ENCODE measurements around the gene FOXA1.

DNA sequence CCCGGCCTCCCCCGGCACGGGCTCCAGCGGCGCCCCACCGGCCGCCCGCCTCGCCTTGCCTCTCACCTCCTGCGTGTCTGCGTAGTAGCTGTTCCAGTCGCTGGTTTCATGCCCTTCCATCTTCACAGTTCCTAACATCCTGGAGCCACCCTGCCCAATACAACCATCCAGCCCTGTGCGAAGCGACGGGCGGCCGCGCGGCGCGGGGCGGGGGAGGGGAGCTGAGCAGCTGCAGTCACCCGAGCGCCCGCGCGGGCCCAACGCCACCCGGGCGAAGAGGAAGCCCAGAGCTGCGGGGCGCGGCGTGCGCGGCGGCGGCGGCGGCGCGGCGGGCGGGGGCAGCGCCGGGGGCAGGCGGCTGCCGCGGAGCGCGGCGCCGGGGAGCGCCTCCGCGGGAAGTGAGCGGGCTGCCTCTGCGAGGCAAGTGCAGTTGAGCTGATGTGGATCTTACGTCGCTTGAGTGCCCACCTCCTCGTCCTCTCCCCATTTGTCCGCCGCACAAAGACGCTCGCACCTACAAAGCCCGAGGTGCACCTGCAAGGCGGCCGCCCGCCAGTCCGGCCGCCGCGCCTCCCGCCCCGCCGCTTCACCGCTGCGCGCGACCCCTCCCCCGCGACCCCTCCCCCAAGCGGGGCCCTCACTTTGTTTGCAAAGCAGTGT is at the start of gene FOXA1:
TSS of gene FOXA1 (minus strand) at position 415 of the 660 bp plus-strand sequence.
- PRO-cap = bidirectional peak, plus-strand start at position 287 of the sequence, minus-strand start at position 276 of the sequence
CAGE:
- cytosol, long polyA minus RNA = no peak
- cytosol, long polyA plus RNA = no peak
- long polyA plus RNA = no peak
- nucleus, long polyA minus RNA = no peak
- nucleus, long polyA plus RNA = no peak

DNA sequence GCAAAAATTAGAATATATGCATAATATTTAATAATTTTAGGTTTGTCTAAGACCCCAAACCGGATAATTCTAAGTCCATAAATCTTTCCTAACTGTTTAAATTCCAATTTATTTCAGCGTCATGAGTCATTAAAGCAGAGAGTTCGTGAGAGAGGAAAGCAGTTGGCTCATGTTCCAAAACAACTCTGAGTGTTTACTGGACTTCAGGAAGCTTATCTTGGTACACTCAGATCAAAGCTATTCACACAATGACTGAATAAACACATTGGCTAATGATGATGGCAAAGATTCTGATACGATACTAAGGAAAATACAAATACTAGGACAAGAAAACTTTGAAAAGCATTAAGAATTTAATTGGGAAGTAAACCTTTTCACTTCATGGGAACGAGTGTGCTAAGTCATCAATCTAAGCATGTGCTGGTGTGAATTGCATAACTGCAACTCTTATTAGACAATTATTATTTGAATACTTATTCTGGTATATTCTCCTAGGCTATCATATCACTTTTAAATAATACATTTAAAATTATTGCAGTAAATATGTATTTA is 34.8 kb upstream of the CLEC14A start:
- PRO-cap = bidirectional peak, plus-strand start at position 372 of the sequence, minus-strand start at position 187 of the sequence; unidirectional peak, plus-strand start at position 372 of the sequence
CAGE:
- cytosol, long polyA minus RNA = no peak
- cytosol, long polyA plus RNA = no peak
- long polyA plus RNA = no peak
- nucleus, long polyA minus RNA = no peak
- nucleus, long polyA plus RNA = no peak

- PRO-cap = no peak
CAGE:
- cytosol, long polyA minus RNA = no peak
- cytosol, long polyA plus RNA = no peak
- long polyA plus RNA = no peak
- nucleus, long polyA minus RNA = no peak
- nucleus, long polyA plus RNA = no peak
Observed at GRCh38 chr14:38932347-38932803, 170.7 kb downstream of the SEC23A start.

DNA sequence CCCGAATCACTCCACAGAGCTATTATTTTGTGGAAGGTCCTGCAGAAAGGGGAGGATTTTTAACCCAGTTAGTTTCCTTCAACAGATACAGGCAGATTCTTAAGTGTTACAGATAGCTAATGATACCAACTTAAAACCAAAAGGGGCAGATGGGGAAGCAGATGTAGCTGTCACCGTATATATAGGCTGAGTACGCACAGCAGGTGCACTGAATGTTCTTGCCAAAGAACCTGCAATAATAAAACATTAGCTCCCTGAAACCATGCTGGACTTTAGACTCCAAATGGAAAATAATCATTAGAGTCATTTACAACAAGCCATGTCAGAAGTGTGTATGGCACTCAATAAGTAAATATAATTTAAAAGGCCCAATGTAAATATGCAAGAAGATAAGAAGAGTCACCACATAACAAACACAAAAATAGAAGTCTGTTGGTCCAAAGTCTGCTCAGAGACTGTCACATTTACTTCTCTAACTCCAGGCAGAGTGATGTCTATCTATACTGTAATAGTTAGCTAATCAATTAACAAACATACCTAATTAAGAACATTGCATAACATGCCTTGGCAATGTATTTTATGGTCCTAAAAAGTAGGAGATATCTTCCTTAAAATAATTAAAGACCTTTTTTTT is 78.9 kb downstream of the SEC23A start:
- PRO-cap = no peak
CAGE:
- cytosol, long polyA minus RNA = no peak
- cytosol, long polyA plus RNA = no peak
- long polyA plus RNA = no peak
- nucleus, long polyA minus RNA = no peak
- nucleus, long polyA plus RNA = no peak

DNA sequence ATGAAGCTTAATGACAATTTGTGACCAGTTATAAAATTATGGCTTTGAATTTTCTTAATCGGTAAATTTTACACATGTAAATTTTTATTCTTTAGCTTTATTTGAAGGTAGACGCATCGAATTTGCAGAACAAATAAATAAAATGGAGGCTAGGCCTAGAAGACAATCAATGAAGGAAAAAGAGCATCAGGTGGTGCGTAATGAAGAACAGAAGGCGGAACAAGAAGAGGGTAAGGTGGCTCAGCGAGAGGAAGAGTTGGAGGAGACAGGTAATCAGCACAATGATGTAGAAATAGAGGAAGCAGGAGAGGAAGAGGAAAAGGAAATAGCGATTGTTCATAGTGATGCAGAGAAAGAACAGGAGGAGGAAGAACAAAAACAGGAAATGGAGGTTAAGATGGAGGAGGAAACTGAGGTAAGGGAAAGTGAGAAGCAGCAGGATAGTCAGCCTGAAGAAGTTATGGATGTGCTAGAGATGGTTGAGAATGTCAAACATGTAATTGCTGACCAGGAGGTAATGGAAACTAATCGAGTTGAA is 5.4 kb downstream of the PNN start:
- PRO-cap = unidirectional peak, plus-strand start at position 301 of the sequence; unidirectional peak, plus-strand start at position 352 of the sequence
CAGE:
- cytosol, long polyA minus RNA = start-site peak on the plus strand centred at position 254 of the sequence, 296 bp wide, 219 reads; start-site peak on the minus strand centred at position 338 of the sequence, 75 bp wide, 6 reads
- cytosol, long polyA plus RNA = start-site peak on the plus strand centred at position 250 of the sequence, 280 bp wide, 238 and 442 reads in 2 replicates
- long polyA plus RNA = start-site peak on the plus strand centred at position 251 of the sequence, 291 bp wide, 1,048 and 1,374 reads in 2 replicates
- nucleus, long polyA minus RNA = start-site peak on the plus strand centred at position 177 of the sequence, 147 bp wide, 152 reads; start-site peak on the minus strand centred at position 238 of the sequence, 15 bp wide, 5 reads
- nucleus, long polyA plus RNA = no peak

- PRO-cap = no peak
CAGE:
- cytosol, long polyA minus RNA = no peak
- cytosol, long polyA plus RNA = no peak
- long polyA plus RNA = no peak
- nucleus, long polyA minus RNA = no peak
- nucleus, long polyA plus RNA = no peak
Observed at GRCh38 chr14:39228816-39229616, 4.7 kb upstream of the MIA2 start.

- PRO-cap = no peak
CAGE:
- cytosol, long polyA minus RNA = no peak
- cytosol, long polyA plus RNA = no peak
- long polyA plus RNA = no peak
- nucleus, long polyA minus RNA = no peak
- nucleus, long polyA plus RNA = no peak
Observed at GRCh38 chr14:39489225-39489841, 57.1 kb upstream of the FBXO33 start.

GRCh38 chr14:40347577-40348814 is 915.8 kb upstream of the FBXO33 start:
- PRO-cap = no peak
CAGE:
- cytosol, long polyA minus RNA = no peak
- cytosol, long polyA plus RNA = no peak
- long polyA plus RNA = no peak
- nucleus, long polyA minus RNA = no peak
- nucleus, long polyA plus RNA = no peak

DNA sequence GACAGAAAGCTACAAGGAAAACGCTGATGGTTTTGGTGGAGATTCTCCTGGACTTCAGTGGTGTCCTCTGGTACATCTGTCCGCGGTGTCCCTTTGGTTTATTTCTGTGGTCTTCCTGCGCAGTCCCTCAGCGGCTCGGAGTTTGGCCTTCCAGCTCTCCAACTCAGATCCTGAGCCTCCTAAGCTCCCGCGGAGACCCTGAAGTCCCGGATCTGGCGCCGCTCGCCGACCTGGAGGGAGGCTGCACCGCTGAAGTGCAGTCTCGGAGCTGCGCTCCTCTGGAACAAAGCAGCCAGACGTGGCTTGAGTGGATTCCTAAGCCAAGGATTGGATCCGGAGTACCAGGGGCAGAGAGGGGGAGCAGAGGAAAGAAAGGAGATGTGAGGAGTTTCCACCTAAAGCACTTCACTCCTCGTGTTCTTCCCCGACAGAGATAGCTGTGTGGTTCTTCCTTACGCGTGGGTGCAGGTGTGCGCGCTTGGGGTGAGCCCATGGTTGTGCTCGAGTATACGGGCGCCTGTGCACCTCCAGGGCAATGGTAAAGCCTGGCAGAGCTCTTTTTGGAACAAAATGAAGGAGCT is 1.4 kb upstream of the LRFN5 start:
- PRO-cap = no peak
CAGE:
- cytosol, long polyA minus RNA = no peak
- cytosol, long polyA plus RNA = no peak
- long polyA plus RNA = no peak
- nucleus, long polyA minus RNA = no peak
- nucleus, long polyA plus RNA = no peak

- PRO-cap = no peak
CAGE:
- cytosol, long polyA minus RNA = no peak
- cytosol, long polyA plus RNA = no peak
- long polyA plus RNA = no peak
- nucleus, long polyA minus RNA = no peak
- nucleus, long polyA plus RNA = no peak
Observed at GRCh38 chr14:44193012-44193438, 314.1 kb downstream of the FSCB start.

DNA sequence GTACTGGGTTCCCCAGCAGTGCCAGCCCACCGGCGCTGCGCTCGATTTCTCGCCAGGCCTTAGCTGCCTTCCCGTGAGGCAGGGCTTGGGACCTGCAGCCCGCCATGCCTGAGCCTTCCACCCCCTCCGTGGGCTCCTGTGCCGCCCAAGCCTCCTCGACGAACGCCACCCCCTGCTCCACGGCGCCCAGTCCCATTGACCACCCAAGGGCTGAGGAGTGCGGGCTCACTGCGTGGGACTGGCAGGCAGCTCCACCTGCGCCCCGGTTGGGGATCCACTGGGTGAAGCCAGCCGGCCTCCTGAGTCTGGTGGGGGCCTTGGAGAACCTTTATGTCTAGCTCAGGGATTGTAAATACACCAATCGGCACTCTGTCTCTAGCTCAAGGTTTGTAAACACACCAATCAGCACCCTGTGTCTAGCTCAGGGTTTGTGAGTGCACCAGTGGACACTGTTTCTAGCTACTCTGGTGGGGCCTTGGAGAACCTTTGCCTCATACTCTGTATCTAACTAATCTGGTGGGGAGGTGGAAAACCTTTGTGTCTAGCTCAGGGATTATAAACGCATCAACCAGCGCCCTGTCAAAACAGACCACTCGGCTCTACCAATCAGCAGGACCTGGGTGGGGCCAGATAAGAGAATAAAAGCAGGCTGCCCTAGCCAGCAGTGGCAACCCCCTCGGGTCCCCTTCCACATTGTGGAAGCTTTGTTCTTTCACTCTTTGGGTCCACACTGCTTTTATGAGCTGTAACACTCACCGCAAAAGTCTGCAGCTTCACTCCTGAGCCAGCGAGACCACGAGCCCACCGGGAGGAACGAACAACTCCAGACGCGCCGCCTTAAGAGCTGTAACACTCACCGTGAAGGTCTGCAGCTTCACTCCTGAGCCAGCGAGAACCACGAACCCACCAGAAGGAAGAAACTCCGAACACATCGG is 121.9 kb downstream of the FSCB start:
- PRO-cap = no peak
CAGE:
- cytosol, long polyA minus RNA = no peak
- cytosol, long polyA plus RNA = no peak
- long polyA plus RNA = no peak
- nucleus, long polyA minus RNA = no peak
- nucleus, long polyA plus RNA = no peak

- PRO-cap = no peak
CAGE:
- cytosol, long polyA minus RNA = no peak
- cytosol, long polyA plus RNA = no peak
- long polyA plus RNA = no peak
- nucleus, long polyA minus RNA = no peak
- nucleus, long polyA plus RNA = no peak
Observed at GRCh38 chr14:44963478-44964463, 1.8 kb downstream of the TOGARAM1 start.

DNA sequence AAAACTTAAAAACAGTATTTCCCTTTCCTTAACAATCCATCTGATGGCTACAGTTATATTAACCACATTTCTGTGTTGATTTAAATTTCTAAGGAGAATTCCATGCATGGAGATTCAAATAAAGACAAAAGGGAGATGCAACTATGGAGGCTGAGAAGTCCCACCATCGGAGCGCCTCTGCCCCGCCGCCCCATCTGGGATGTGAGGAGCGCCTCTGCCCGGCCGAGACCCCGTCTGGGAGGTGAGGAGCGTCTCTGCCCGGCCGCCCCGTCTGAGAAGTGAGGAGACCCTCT is 135.8 kb upstream of the MIS18BP1 start:
- PRO-cap = no peak
CAGE:
- cytosol, long polyA minus RNA = no peak
- cytosol, long polyA plus RNA = no peak
- long polyA plus RNA = no peak
- nucleus, long polyA minus RNA = no peak
- nucleus, long polyA plus RNA = no peak

GRCh38 chr14:48260253-48261217 is 585.1 kb upstream of the MDGA2 start:
- PRO-cap = no peak
CAGE:
- cytosol, long polyA minus RNA = no peak
- cytosol, long polyA plus RNA = no peak
- long polyA plus RNA = no peak
- nucleus, long polyA minus RNA = no peak
- nucleus, long polyA plus RNA = no peak

GRCh38 chr14:48607214-48607574 is 931.8 kb upstream of the MDGA2 start:
- PRO-cap = no peak
CAGE:
- cytosol, long polyA minus RNA = no peak
- cytosol, long polyA plus RNA = no peak
- long polyA plus RNA = no peak
- nucleus, long polyA minus RNA = no peak
- nucleus, long polyA plus RNA = no peak

GRCh38 chr14:49574493-49574794 is 11.7 kb downstream of the RPS29 start:
- PRO-cap = no peak
CAGE:
- cytosol, long polyA minus RNA = no peak
- cytosol, long polyA plus RNA = no peak
- long polyA plus RNA = no peak
- nucleus, long polyA minus RNA = no peak
- nucleus, long polyA plus RNA = no peak

DNA sequence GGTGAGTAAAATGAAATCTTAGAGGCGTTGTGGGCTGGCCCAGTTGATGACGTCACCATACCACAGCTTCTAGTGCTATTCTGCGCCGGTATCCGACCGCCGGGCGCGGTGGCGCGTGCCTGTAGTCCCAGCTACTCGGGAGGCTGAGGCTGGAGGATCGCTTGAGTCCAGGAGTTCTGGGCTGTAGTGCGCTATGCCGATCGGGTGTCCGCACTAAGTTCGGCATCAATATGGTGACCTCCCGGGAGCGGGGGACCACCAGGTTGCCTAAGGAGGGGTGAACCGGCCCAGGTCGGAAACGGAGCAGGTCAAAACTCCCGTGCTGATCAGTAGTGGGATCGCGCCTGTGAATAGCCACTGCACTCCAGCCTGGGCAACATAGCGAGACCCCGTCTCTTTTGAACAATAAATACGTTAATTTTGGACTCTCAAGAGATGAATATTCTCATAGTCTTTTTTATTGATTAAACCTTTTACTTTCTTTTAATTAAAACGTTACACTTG is 354 bp upstream of the RPS29 start:
- PRO-cap = bidirectional peak, plus-strand start at position 99 of the sequence, minus-strand start outside the sequence; unidirectional peak, plus-strand start at position 358 of the sequence
CAGE:
- cytosol, long polyA minus RNA = no peak
- cytosol, long polyA plus RNA = no peak
- long polyA plus RNA = no peak
- nucleus, long polyA minus RNA = no peak
- nucleus, long polyA plus RNA = no peak

DNA sequence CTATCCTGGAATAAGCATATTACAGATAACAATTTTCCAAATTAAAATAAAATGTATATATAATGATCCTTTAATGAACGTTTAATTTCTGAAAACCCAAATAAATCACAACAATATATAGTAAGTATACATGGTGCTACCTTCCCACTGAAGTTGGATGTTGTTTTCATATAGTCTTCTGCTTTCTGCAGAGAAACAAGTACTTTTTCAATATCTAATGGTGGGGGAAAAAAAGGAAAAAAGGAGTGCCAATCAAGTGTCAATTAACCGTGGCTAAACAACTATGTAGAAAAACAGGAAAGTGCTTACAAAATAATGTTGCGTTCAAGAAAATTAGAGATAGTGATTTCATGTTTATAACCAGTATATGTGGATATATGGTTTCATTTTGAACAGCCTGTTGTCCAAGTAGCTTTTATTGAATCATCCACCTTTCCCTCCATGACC is 19.3 kb downstream of the NEMF start:
- PRO-cap = no peak
CAGE:
- cytosol, long polyA minus RNA = no peak
- cytosol, long polyA plus RNA = no peak
- long polyA plus RNA = no peak
- nucleus, long polyA minus RNA = no peak
- nucleus, long polyA plus RNA = start-site peak on the minus strand centred at position 171 of the sequence, 54 bp wide, 66 and 109 reads in 2 replicates

DNA sequence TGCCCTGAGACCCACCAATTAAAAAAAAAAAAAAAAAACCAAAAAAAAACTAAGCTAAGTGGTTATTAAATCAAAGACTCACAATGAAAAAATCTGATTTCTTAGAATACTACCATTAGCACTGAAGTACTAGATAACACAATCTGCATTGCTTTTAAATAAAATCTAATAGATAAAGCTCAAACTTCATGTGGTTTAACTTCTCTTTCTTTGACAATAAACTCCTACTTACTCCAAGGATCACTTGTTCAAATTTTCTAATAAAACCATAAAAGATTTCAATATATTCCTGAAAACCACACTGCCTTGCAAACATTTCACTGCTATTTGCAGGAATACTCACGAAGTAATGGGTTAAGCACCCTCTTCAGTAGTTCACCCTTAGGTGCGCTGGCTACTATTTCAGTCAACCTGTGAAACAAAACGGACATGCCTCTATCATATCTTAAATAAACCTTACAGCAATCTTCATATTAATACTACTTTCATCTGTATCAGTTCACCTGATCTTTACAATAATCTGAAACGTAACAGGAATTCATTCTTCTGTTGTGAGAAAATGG is 14.7 kb downstream of the NEMF start:
- PRO-cap = no peak
CAGE:
- cytosol, long polyA minus RNA = no peak
- cytosol, long polyA plus RNA = start-site peak on the minus strand centred at position 372 of the sequence, 25 bp wide, 59 and 111 reads in 2 replicates
- long polyA plus RNA = no peak
- nucleus, long polyA minus RNA = no peak
- nucleus, long polyA plus RNA = start-site peak on the minus strand centred at position 377 of the sequence, 30 bp wide, 110 and 166 reads in 2 replicates

GRCh38 chr14:49896430-49896912 is 3.6 kb downstream of the ARF6 start:
- PRO-cap = no peak
CAGE:
- cytosol, long polyA minus RNA = no peak
- cytosol, long polyA plus RNA = start-site peak on the plus strand at chr14:49896613-49896654, 39 and 59 reads in 2 replicates
- long polyA plus RNA = no peak
- nucleus, long polyA minus RNA = no peak
- nucleus, long polyA plus RNA = no peak